Endodermal cell (in vitro differentiated cells): ENCODE measurements around the gene FARP1.

DNA sequence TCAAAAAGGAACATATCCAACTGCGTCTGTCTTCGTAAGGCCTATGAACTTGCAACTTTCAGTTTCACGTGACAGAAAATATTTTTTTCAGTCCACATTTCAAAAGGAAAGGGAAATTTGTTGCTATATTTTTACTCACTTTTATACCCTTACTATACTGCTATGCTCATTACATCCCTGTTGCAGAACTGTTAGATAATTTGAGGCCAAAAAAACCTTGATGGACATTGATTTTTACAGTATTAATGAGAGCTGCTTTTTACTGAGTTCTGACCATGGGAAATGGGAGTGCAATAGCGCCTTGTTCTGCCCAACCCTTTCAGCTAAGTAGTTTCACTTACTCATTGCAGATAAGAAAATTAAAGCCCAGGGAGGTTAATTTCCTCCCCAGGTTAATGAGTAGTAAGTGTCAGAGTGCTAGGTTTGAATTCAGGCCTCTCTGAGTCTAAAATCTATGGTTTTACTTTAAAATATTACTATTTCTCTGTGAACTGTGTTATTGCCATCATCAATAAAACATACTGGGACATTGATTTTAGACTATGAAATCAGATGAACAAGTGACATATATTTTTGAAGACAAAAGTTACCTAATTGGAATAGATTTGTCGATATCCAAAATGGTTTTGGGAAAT is 93.6 kb upstream of the RAP2A start:
- PRO-cap = no peak

- PRO-cap = no peak
Measured at GRCh38 chr13:97368182-97368966, 65.6 kb upstream of the RAP2A start.

DNA sequence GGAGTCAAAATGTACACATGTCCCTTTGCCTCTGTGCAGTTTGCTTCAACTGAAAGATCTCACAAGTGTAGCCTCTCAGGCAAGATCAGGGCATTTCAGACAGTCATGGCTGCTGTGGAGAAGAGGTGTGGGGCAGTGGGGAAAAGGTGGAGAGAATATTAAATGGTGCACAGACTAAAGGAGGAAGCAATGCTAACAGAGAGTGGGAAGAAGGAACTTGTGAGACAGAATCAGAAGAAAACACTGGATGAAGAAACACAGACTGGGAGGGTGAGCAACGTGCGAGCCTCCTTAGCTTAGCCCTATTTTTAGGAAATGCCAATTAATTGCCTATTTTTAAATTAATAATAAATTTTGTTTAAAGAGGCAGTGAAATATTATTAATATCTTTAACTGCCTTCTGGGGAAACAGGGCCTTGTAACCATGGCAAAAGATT is 49.6 kb upstream of the RAP2A start:
- PRO-cap = no peak

GRCh38 chr13:97538401-97538659 is 104.4 kb downstream of the RAP2A start:
- PRO-cap = no peak

DNA sequence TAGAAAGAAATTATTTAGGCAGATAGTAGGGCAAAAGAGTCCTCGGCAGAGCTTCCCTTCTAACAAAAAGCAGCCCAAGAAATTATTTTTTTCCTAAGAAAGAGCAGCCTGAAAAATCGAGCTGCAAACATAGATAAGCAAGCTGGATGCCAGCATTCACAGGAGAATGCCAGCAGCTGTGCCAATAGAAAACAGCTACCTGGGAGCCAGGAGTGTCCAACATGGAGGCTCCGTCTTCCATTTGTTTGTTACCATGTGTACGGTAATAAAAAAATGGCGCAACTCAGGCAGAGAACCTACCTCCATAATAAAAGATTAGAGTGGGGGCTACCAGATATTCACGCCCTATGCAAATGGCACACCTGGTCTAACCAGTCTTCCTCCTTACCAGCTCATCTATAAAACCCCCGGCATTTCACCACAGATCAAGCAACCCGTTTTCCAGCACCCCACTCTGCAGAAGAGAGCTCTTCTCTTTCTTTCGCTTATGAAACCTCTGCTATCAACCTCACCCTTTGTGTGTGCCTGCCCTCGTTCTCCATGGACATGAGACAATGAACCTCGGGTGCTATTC is 77.5 kb upstream of the IPO5 start:
- PRO-cap = no peak

DNA sequence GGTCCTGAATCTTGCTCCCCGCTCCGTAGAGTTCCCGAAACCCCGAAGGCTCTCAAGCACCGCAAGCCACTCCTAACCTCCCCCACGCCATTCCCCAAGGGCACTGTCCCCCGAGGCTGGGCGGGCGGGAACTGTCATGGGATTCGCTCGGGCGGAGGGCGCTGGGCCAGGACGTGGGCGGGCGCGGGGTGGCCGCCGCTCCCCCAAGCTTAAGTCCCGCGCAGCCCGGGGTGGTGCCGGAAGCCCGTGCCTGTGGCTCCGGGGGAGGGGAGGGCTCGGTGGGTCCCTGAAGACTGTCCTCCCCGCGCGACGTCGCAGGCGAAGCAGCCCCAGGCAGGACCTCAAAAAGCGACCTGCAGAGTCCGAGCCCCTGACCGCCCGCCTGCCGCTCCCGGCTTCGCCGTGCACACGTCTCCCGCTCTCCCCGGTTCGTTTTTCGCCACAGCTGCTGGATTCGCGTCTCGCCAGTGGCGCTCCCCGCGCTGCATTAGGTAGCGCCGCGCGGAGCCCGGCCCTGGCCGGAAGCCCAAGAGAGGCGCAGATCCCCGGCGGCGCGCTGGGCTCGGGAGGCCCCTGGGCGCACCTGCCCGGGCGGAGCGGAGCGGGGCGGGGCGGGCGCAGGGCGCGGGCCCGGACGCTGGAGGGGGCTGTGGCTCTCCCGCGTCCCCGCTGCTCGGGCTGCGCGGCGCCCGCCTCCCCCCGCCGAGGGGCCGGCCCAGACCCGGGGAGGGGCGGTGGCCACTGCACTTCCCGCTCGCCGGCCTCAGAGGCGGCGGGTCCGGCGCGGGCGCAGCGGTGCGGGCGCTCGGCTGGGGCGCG is at the start of gene FARP1:
Gene FARP1 (plus strand): TSS at position 744 of the 819 bp plus-strand sequence.
- PRO-cap = bidirectional peak, plus-strand start at position 766 of the sequence, minus-strand start at position 489 of the sequence

- PRO-cap = no peak
Measured at GRCh38 chr13:98188610-98189105, 11.6 kb upstream of the RNF113B start.

- PRO-cap = no peak
Measured at GRCh38 chr13:98440503-98440704, 136.5 kb downstream of the STK24 start.

DNA sequence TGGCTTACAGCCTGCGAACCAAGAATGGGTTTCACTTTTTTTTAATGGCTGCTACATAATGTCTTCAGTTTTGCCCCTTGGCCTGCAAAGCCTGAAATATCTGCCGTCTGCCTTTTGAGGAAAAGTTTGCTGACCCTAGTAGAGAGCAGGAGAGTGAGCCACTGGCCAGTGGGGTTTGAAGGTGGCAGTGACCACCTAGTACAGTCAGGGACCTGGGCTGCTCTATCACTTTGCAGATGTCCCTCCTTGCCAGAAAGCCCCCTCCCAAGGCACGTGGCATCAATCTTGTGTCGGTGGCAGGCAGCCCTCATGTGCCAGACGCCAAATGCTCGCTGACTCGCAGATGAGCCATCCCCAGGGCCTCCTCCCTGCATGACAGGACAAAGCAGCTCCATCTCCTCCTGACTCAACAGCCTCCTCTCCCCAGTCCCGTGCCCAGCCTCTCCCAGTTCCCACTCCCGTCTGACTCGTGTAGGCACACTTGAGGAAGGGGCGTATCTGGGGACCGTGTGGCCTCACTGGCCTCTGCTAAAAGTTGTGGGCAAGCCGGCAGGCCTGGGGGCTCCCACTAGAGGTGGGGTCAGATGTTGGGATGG is 133.7 kb downstream of the STK24 start:
- PRO-cap = no peak

GRCh38 chr13:98447269-98447951 is 129.5 kb downstream of the STK24 start:
- PRO-cap = no peak

GRCh38 chr13:98484348-98485395 is 92.2 kb downstream of the STK24 start:
- PRO-cap = bidirectional peak, plus-strand start at chr13:98484890, minus-strand start at chr13:98484568

DNA sequence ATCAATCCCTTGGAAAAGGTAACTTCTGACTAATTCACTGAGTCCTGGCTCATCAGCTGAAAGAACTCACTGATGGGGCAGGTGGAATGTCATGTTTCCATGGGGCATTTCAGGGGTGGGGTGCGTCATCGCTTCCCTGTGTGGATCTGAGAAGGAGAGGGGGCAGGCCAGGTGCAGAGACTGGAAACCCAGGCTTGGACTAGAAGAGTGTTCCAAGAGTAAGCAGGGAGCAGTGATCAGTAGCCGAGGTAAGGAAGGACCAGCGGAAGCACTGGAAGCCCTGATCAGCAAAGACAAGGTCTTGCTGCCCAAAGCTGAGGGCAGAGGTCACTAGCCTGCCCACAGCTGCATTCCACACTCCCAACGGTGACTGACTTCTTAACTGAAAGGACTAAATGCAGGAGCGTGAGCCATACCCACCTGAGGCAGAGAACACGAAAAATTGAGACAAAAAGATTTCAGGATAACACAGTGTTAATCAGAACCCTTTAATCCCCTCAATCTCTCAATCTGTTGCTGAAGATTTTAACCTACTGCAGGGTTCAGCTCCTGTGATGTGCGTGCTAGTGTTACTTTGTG is 77.4 kb downstream of the STK24 start:
- PRO-cap = no peak

DNA sequence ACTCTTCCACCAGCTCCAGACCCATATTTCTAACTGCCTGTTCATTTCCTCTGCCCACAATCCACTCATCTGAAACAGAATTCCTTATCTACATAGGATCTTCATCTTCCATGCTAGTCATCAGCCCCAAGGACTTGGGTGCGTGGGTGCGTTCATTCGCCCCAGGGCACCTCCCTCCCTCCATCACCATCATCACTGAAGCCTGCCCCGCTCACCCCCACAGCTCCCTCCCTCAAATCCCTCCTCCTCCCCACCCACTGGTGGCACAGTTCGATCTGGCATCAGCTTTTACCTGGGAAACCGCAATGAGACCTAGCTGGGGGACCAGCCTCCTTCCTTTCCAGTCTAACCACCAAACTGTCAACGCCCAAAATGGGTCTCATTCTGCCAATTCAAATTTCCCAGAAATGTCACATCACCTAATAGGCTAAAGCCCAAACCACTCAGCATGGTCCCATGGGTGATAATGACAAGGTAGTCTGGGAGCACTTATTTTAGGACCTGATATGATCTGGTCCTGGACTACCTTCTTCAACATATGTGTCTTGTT is 19.6 kb downstream of the STK24 start:
- PRO-cap = no peak

DNA sequence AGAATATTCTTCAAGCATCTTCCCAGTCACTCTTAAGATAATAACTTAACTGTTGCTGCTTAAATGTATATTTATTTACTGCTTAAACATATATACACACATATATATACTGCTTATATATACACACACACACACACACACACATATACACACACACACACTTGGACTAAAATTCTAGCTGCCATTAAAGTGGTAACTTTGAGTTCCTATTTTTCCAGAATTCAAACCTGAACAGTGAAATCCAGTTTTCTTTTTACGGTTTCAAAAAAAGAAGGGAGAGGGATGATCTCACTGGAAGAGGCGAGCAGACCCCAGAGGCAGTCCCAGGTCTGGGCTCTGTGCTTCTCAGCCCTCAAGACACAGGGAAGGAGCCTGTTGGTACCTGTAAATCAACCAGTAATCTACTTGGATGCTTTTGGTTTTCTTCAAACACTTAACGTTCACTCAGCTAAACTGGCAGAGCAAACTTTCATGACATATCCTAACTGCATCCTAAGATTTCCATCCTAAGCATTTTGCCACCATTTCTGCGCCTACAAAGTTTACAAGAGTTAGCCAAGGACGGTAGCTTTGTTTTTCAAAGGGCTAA is 1.5 kb downstream of the STK24 start:
- PRO-cap = no peak

DNA sequence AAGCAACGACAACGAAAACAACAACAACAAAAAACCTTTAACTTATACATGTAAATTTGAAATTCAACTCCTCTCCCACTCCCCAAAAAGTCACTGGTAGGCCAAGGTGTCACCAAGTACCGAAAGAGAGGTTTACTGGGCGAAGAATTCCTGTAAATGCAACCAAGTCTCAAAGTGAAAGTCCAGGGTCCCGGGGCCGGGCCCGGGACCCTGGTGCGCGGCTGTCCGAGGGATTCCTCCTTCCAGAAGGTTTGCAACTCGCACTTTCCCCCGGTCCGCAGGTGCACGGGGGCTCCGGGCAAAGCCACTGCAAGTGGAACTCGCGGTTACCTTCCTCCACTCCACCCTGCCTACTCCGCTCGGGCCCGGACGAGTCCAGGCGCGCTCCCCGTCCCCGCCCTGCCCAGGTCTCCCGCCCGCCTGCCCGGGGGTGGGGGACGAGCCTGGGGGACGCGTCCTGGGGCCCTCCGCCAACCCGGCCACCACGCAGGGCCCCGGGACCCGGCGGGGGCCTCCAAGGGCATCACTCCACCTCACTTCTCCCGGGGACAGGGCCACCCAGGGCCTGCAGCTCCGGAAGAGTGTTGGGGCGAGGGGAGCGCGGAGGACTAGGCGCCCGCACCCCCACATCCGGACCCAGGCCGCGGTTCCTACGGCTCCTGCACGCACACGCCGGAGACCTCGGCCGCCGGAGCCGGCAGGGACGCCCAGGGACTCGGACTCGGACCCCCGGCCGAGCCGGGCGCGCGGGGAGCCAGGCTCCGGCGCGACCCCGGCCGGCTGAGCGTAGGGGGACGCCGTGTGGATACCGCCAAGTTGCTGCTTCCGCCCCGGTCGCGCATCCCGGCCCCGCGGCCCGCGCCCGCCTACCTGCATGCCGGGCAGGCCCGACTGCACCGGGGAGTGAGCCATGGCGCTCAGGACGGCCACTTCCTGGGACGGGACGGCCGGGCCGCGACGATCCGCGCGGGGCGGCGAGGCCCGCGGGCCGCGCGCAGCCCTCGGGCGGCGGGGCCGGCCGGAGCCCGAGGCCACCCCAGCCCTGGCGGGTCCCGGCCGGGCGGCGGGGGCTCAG is 695 bp downstream of the STK24 start:
- PRO-cap = bidirectional peak, plus-strand start at position 666 of the sequence, minus-strand start at position 357 of the sequence

DNA sequence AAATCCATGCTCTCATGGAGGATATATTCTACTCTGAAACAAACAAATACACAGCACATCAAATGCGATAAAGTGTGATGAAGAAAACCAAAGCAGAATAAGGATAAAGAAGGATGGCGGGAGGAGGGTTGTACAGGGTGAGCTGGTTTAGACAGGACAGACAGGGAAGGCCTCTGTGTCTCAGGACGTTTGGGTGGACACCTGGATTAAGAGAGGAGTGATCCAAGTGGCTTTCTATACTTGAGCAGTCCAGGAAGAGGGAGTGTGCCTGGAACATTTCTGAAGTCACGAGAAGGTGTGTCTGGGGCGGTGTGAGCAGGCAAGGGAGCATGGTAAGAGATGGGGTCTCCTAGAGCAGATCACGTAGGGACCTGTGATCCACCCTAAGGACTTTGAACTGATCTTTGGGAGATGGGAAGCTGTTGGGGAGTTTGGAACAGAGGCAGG is 15.4 kb upstream of the STK24 start:
- PRO-cap = no peak

DNA sequence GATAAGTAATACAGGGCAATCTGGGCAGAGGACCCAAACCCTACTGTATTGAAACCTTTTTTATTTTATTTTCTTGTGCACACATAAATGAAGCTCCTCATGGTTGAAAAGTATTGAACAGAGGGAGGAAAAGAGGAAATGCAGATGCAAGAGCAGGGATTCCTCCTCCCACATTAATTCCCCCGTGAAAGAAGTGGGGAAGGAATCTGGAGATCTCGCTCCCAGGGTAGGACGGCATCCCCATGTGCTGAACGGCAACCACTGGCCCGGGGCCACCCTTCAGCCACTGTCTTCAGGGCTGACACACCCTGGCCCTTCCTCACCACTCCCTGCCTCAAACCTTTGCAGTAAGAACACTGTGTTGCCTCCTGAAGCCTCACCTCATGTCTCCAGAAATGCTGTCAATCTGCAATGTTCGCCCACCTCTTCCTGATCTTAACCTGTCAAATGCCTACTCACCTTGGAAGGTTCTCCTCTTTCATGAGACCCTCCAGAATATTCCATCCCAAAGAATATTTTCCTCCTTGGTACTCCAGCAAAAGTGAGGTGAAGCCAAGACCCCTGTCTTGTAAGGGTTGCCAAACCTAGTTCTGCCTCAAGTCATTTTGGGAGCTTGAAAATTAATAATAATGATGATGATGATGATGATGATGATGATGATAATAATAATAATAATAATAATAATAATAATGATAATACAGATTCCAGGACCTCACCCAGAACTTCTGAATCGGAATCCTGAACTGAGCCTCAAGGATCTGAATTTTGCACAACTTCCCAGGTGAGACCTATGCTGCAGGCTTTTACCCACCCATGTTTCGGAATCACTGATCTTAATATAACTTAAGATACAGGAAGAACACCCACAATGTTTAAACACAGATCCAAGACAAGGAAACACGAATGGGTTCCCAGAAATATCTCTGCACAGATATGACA is 11.1 kb upstream of the DOCK9 start:
- PRO-cap = no peak

GRCh38 chr13:98994512-98995325 is 16.9 kb upstream of the DOCK9 start:
- PRO-cap = no peak

- PRO-cap = no peak
Measured at GRCh38 chr13:99062365-99063299, 84.8 kb upstream of the DOCK9 start.

DNA sequence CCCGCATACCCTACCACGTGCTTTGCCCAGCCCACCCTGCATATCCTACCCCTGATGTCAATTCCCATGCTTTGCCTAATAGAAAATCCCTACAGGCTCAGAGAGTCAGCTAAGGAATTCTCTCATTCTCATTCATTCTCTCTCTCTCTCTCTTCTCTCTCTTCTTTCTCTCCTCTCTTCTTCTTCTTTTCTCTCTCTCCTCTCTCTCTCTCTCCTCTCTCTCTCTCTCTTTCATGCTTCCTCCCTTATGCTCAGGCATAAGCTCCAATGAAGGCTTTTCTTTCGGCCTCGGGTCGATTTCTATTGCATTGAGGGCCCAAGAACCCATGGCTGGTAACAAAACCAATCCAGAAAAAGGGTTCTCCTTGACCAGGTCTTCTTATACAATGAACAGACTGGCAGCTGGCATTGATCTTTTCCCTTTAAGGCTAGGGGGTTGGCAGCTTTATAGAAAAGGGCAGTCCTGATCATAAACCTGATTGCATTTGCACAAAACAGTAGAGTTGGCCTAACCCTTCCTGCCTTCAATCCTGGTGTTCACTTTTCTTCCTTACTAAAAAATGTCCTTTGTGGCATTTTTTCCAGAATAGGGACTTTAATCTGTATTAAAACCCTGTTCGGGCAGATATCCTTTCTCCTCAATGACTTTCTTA is 95.4 kb upstream of the DOCK9 start:
- PRO-cap = no peak